T-cell (primary cell): Measurements from ENCODE around the genes ZNF496, OR14A16, OR2L8, OR2L3, OR2T33, OR2T1 and OR2T34.

DNA sequence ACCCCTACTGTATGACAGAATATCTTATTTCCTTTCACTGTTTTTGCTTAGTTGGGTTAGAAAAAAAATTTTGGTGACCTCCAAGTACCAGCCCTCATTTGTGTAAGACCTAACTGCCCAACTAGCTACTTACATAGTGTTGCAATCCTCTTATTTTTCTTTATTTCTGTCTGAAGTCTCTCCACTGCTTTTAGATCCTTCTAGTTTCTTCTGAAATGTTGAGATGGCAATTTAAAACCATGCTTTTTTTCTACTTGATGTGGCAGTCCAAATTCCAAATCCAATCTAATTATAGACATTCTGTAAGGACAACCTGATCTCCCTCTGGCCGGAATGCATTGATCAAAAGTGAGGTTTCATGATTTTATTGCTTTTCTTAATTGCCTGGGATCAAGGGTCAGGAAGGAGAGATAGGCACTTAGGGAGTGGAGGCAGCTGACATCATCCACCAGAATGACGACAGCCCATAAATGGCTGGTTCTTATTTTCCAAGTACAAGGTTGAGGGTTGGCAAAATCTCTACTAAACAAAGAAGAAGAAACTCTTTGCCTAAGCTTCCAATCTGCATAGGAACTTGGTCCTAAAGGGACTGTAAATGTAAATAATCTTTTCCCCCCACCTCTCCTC, 46.4 kb upstream of the SCCPDH start:
- PRO-cap, 7 experiments: no peak in any of the 7 experiments

DNA sequence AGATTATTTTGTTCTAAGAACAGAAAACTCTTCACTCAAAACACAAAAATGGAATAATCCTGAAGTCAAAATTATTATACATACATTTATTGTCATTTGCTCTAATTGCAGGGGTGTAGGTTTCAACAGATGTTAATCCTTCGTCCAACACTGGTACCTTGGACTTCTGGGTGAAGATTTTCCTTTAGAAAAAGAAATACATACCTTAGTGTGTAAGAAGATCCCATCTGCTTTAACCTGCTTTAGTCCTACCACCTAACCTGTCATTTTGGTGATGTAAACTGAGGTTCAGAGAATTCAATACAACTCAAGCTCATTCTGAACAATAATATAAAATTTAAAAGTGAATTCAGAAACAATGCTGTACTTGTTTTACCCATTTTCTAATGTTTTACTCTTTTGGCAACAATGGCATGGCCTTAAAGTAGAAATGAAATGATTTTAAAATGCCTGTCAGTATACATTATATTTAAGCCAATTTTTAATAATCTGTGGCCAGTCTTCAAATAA, 76.0 kb downstream of the AHCTF1 start:
- PRO-cap, 7 experiments: no peak in any of the 7 experiments

DNA sequence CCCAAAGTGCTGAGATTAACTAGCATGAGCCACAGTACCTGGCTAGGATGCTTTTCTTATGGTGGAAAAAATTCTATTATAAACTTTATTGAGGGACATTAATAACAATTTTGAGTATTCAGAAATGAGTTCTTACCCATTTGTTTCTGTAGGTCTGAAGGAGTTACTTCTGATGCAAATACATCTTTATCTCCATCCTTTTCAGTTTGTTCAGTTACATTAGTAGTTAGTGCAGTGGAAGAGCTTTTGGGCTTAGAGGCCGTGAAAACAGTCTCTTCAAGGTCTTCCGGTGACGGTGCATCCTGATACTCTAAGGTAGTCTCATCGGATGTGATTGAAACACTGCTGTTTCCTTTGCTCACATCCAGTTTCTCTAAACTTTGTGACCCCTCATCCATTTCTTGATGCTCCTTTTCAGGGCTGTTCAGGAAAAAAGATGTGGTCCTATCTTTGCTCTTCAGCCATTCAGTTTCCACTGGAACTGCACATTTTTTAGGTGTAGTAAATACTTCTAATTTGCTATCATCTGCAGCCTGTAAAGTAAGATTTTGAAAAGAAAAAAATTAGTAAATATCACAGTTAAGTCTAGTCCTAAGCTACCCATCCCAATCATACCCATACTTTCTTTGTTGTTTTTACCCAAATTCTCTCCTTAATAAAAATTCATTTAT, 70.8 kb downstream of the AHCTF1 start:
- PRO-cap, 7 experiments: no peak in any of the 7 experiments

DNA sequence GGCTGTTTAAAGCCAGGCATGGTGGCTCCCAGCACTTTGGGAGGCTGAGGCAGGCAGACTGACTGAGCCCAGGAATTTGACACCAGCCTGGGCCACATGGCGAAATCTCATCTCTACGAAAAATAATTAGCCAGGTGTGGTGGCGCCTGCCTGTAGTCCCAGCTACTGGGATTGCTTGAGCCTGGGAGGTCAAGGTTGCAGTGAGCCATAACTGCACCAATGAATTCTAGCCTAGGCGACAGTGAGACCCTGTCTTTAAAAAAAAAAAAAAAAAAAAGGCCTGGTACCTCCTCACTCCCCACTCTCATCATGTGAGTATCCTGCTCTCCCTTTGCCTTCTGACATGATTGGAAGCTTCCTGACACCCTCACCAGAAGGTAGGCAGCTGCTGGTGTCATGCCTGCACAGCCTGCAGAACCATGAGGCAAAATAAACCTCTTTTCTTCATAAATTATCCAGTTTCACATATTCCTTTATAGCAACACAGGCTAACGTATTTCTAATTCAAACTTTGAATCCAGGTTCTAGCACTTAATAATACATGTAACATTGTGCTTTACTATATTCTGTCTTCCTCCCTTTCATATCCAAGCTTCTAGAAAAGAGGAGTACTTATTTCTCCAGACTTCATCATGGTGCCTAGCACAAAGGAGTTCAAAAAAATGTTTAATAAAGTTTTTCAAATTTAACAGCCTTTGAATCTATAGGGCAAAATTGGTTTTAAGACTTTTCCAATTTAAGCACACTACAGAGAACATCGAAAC, 5.8 kb downstream of the AHCTF1 start:
- PRO-cap, 7 experiments: no peak in any of the 7 experiments

DNA sequence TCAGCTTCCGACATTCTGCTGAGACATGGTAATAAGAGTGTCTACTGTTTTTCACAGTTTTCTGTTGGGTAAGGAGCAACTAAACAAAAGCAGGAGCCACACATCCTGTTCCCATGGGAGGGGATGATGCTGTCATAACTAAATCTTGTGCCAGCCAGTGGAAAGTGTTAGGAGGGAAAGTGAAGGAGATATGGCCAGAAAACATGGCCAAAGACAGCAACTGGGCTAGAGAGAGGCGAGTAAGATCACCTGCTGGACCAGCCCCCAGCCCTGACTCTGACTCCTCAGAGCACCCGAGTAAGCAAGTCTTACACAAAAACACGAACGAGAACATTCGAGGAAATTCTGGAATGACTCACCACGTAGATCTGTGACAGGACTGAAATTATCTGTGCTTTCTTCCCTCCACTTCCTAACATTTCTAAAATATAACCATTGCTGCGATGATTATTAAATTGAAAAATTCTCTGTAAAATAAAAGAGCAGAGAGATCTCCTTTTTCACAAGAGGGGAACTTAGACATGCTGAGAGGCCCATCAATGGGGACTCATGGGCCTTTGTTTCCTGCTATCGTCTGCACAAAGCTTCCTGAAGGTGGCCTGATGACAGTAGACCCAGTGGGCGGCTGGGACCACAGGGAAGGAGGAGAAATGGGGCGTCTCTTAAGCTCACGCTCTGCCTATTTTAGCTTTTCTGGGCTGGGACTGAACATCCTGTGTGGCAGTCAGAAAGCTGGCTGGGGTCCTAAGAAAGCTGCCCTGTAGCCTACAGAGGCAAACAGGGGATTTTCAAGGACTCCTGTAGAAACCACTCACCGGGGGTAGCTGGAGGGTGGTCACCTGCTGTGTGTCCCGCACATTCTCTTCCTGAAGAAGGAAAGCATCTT, 9.1 kb downstream of the ZNF496 start:
- PRO-cap, 7 experiments: peak in 6 of 7 experiments; most common plus-strand start position 711 of the sequence (in 6); most common minus-strand start position 551 of the sequence (in 2)

DNA sequence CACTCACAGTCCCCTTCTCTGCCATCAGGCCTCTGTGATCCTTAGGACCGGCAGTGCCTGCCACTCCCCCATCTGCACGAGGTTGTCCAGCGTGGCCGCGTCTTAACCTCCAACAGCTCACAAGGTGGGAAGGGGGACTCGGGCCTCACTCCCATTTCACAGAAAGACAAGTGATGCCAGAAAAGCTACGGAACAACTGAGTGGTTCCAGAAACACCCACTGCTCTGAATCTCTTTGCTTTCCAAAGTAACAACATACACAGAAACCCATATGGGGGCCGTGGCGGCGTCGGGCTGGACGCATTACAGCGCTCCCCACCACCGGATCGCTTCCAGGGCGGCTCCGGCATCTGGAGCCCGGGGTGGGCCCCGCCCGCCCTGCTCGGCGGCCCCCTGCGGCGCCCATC, 994 bp downstream of the ZNF496 start:
- PRO-cap, 7 experiments: peak in 2 of 7 experiments; most common plus-strand start position 269 of the sequence (in 2)

GRCh38 chr1:247331565-247332482, at the start of gene ZNF496:
TSS of gene ZNF496 (minus strand) at chr1:247331867.
- PRO-cap, 7 experiments: peak in 7 of 7 experiments; most common plus-strand start chr1:247331989 (in 4); most common minus-strand start chr1:247331691 (in 6)

DNA sequence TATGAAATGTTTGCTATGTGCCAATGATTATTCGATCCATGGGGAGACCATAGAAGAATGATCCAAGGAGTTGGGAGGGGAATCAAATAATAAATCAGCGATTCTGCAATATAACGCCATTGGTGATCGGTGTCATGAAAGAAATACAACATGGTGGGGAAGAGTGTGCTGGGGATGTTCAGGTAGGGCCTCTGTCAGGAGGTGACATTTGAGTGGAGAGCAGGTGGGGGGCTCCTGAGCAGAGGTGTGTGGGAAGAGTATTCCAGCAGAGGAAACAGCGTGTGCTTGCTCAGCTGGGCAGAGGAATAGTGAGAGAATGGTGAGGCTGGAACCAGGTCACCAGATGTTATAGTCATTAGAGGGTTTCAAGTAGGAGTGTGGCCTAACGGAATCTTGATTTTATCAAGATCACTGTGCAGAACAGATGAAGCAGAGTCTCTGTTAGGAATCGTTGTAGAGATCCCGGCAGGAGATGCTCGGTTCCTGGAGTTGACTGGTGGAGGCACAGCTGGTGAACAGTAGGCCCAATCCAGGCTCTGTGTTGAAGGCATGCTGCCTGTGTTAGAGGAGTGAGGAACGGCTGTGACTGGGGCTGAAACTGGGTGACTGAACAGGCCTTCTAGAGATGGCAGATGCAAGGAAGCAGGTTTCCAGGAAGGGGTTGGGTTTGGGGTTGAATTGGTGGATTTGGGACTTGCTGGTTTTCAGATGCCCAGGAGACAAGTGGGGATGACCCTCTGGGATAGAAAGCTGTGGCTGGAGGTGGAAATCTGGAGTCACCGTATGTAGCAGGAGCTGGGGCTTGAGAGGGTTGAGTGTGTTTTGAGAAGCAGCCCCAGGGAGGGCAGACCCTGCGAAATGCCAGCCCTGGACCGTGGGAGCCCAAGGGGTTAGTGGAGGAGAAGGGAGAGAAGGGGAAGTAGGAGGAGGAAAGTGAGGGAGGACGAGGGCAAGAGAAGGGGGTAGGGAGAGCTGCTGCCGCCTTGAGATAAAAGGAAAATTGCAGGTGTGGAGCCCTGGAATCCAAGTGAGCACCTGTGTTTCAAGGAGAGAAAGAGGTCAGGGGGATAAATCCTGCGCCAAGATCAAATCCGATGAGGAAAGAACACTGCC, 3.2 kb upstream of the ZNF496 start:
- PRO-cap, 7 experiments: no peak in any of the 7 experiments

- PRO-cap, 7 experiments: no peak in any of the 7 experiments
Measured at GRCh38 chr1:247336957-247337628, 5.4 kb upstream of the ZNF496 start.

GRCh38 chr1:247434058-247434643, 18.2 kb downstream of the NLRP3 start:
- PRO-cap, 7 experiments: no peak in any of the 7 experiments

- PRO-cap, 7 experiments: peak in 7 of 7 experiments; most common minus-strand start chr1:247448218 (in 7)
Measured at GRCh38 chr1:247447945-247448904, 9.7 kb downstream of the OR2B11 start.

DNA sequence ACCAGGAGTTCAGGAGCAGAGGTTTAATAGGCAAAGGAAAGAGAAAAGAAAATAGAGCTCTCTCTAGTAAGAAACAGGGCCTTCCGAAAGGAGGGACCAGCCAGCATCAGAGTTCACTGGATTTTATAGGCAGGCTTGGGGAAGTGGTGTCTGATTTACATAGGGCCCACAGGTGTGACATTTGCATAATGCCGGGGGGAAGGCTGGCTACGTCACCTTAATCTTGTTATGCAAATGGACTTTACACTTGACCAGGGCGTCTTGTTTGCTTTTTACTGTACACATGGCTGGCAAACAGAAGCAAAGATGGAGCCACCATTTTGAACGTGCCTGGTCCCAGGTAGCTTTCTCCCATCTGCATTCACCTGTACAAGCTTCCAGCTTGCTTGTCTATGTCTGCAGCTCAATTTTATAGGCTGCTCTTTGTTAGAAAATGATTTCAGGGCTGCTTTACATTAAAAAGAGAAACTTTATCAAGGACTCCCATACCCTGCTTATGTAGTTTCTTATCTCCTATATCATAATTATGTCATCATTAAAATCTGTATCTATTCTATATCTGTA, at the start of gene OR14A16:
TSS of gene OR14A16 (minus strand) at position 81 of the 564 bp plus-strand sequence.
- PRO-cap, 7 experiments: no peak in any of the 7 experiments

DNA sequence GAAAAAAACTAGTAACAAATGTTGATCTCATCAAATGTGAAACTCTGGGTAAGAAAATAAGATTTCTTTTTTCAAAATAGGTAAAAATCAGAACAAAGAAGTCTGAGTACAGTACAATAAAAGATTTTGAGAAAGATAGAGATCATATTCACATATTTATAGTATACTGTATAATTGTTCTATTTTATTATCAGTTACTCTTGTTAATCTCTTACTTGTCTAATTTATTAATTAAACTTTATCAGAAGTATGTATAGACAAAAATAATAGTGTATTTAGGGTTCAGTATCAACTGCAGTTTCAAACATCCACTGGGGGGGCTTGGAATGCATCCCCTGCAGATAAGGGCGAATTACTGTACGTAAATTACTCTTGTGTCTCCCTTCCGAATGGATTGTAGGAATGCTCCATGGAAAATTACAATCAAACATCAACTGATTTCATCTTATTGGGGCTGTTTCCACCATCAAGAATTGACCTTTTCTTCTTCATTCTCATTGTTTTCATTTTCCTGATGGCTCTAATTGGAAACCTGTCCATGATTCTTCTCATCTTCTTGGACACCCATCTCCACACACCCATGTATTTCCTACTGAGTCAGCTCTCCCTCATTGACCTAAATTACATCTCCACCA, at the start of gene OR2L8:
TSS of gene OR2L8 (plus strand) at position 410 of the 635 bp plus-strand sequence.
- PRO-cap, 7 experiments: no peak in any of the 7 experiments

GRCh38 chr1:248046579-248046909, at the start of gene OR2L3:
TSS of gene OR2L3 (plus strand) at chr1:248046836.
- PRO-cap, 7 experiments: no peak in any of the 7 experiments

DNA sequence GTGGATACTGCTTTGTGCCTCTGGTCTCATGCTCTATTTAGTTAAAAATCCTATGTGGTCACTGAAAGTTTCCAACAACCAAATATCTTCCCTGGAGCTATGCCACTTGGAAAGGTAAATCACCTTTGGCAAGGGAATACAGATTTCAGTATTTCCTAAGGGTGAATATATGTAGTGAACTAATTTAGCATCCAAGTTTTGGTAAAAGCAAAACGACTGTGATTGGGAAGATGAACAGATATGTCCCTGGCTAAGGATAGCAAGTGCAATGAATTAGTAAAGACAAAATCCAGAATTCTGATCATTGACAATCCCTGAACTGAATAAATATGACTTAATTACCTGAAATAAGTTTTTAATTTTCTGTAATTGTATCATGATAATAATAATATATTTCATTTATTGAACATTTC, at the start of gene OR2T33:
TSS of gene OR2T33 (minus strand) at position 119 of the 413 bp plus-strand sequence.
- PRO-cap, 7 experiments: no peak in any of the 7 experiments

DNA sequence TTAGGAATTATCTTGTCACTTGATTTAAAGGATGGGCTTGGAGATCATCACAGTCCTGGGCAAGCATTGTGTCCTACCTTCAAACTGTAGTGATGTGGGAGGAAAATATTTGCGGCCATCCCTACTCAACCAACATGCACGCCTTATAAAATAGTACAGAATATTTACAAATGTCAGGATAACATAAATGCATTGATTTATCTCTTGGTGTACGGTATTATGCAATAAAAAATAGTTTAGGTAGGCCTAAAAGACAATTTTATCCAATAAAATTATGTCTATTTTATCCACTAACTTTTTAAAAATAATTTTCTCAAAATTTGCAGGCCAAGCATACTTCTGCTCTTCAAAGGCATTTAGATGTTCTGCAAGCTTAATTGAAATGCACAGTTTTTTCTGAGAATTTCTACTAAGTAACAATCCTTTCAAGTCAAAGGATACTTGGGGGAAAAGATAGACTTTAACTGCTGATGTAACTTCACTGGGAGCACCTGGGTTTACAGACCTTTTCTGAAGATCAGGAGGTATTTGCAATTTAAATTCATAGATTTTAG, at the start of gene OR2T1:
TSS of gene OR2T1 (plus strand) at position 327 of the 554 bp plus-strand sequence.
- PRO-cap, 7 experiments: no peak in any of the 7 experiments

GRCh38 chr1:248574594-248575045, at the start of gene OR2T34:
TSS of gene OR2T34 (minus strand) at chr1:248574757.
- PRO-cap, 7 experiments: no peak in any of the 7 experiments

DNA sequence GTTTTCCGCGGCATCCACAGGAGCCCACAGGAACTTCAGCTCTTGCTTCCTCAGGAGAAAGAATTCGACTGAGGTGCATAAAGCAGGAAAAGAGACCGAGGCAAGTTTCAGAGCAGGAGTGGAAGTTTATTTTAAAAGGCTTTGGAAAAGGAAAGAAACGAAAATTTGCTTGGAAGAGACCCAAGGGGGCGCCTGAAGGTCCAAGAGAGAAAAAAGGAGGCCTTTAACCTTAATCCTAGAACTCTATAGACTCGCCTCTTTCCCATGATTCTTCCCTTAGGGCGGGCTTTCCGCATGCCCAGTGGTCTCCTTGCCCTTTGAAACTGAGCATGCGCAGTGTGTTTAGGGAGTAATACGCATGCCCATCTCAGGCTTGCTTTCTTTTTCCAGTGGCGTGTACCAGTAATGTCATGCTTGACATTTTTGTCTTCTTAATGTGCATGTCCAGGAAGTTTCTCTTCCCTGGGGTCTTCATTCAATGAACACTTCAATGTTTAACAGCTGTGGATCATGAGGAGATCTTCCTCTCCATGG, 24.6 kb downstream of the LYPD8 start:
- PRO-cap, 7 experiments: no peak in any of the 7 experiments

- PRO-cap, 7 experiments: no peak in any of the 7 experiments
Measured at GRCh38 chr1:248788232-248788741, 32.7 kb upstream of the LYPD8 start.

GRCh38 chr1:248805037-248805727, 20.5 kb downstream of the SH3BP5L start:
- PRO-cap, 7 experiments: no peak in any of the 7 experiments